ENCODE measurements around the gene CCNG1.

- PRO-cap = no peak
- RAMPAGE, long total RNA = no peak
These were observed 316.7 kb downstream of the GABRG2 start for GRCh38 chr5:162384378-162384638.

- PRO-cap = no peak
- RAMPAGE, long total RNA = no peak
These were observed 554.1 kb upstream of the CCNG1 start for GRCh38 chr5:162883371-162883691.

DNA sequence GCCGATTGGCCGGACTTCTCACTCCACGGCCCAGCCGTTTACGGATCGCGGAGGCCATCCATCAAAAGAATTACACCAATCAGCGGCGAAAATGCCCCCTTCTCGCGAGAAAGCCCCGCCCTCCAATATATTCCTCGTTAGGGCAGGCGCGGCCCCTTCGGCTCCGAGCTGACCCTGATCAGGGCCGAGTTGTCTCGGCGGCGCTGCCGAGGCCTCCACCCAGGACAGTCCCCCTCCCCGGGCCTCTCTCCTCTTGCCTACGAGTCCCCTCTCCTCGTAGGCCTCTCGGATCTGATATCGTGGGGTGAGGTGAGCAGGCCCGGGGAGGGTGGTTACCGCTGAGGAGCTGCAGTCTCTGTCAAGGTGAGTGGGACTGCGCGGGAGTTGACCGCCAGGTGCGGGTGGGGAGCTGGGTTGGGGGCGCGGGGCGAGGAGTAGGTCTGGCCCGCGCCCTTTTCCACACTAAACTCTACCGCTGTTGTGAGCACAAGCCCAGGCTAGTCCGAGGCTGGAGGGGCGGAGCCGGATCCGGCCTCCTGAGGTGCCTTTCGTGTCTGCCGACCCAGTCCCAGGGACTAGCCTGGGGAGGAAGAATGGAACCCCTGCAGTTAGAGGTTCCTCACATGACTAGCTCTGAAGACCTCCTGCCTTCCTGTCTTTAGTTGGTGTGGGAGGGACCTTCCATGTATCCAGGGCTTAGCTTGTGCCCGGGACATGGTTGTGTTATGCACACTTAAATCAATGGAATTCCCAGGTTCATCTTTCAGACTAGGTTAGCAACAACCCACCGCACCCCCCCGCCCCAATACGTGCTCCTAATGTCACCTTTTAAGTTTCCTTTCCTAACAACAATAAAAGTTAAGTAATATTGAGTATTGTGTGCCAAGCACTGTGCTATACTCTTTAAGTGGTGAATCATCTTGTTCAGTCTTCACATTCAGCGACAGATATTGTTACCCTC is at the start of gene CCNG1:
Gene CCNG1 (plus strand): TSS at position 154 of the 961 bp plus-strand sequence.
- PRO-cap = bidirectional peak, plus-strand start at position 154 of the sequence, minus-strand start outside the sequence; bidirectional peak, plus-strand start at position 565 of the sequence, minus-strand start at position 471 of the sequence
- RAMPAGE, long total RNA = start-site peak on the plus strand centred at position 160 of the sequence, 14 bp wide, 278 and 32 reads in 2 replicates

DNA sequence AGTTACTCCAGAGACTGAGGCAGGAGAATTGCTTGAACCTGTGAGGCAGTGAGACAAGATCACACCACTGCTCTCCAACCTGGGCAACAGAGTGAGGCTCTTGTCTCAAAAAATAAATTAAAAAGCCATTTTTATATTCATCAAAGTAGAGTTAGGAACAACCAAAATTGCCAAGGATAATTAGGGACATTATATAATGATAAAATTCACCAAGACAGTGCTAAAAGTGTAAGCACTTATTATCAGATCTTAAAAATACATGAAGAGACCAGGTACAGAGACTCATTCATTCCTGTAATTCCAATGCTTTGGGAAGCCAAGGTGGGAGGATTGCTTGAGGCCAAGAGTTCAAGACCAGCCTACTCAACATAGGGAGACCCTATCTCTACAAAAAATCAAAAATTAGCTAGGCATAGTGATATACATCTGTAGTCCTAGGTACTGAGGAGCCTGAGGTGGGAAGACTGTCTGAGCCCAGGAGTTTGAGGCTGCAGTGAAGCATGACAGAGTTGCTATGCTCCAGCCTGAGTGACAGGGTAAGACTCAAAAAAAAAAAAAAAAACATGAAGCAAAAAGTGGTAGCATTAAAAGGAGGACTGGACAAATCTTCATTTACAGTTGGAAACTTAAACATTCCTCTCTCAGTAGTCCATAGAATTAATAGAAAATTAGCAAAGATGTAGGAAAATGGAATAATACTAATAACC is 9.7 kb downstream of the CCNG1 start:
- PRO-cap = no peak
- RAMPAGE, long total RNA = no peak

- PRO-cap = no peak
- RAMPAGE, long total RNA = no peak
These were observed 10.0 kb downstream of the NUDCD2 start for GRCh38 chr5:163449807-163450369.

GRCh38 chr5:163482519-163483214 is 22.2 kb downstream of the HMMR start:
- PRO-cap = no peak
- RAMPAGE, long total RNA = no peak

GRCh38 chr5:163506645-163507165 is 1.3 kb downstream of the MAT2B start:
- PRO-cap = no peak
- RAMPAGE, long total RNA = no peak

- PRO-cap = no peak
- RAMPAGE, long total RNA = no peak
These were observed 12.8 kb downstream of the MAT2B start for GRCh38 chr5:163517873-163518993.

- PRO-cap = no peak
- RAMPAGE, long total RNA = no peak
These were observed 60.3 kb downstream of the MAT2B start for GRCh38 chr5:163565668-163566247.

DNA sequence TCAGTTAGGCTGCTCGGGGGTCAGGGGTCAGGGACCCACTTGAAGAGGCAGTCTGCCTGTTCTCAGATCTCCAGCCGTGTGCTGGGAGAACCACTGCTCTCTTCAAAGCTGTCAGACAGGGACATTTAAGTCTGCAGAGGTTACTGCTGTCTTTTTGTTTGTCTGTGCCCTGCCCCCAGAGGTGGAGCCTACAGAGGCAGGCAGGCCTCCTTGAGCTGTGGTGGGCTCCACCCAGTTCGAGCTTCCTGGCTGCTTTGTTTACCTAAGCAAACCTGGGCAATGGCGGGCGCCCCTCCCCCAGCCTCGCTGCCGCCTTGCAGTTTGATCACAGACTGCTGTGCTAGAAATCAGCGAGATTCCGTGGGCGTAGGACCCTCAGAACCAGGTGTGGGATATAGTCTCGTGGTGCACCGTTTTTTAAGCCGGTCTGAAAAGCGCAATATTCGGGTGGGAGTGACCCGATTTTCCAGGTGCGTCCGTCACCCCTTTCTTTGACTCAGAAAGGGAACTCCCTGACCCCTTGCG is 833.8 kb upstream of the TENM2 start:
- PRO-cap = no peak
- RAMPAGE, long total RNA = no peak

- PRO-cap = no peak
- RAMPAGE, long total RNA = no peak
These were observed 317.4 kb downstream of the TENM2 start for GRCh38 chr5:167296124-167296763.

- PRO-cap = no peak
- RAMPAGE, long total RNA = no peak
These were observed 400.2 kb downstream of the TENM2 start for GRCh38 chr5:167378775-167379633.

DNA sequence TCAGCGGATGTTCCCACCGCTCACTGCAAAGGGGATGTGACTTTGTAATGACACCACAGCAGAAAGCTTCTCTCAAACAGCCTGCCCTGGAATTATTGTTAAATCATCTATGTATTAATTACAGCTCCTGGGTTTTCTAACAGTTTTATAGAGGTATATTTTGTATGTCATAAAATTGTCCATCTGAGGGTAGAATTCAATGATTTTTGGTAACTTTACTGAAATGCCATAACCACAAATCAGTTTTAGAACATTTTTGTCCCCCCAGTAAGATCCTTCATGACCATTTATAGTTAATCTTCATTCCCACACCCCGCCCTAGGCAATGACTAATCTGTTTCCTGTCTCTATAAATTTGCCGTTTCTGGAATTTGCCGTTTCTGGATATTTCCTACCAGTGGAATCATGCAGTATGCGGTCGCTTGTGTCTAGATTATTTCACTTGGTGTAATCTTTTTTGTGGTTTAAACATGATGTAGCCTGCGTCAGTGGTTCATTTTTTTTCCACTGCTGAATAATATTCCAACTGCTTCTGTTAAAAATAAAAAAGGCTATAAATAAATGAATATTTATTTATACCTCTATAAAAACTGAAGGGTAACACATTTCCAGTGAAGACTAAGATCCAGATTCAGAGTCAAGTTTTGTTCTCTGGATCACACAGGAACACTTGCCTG is 648.3 kb upstream of the WWC1 start:
- PRO-cap = no peak
- RAMPAGE, long total RNA = no peak

DNA sequence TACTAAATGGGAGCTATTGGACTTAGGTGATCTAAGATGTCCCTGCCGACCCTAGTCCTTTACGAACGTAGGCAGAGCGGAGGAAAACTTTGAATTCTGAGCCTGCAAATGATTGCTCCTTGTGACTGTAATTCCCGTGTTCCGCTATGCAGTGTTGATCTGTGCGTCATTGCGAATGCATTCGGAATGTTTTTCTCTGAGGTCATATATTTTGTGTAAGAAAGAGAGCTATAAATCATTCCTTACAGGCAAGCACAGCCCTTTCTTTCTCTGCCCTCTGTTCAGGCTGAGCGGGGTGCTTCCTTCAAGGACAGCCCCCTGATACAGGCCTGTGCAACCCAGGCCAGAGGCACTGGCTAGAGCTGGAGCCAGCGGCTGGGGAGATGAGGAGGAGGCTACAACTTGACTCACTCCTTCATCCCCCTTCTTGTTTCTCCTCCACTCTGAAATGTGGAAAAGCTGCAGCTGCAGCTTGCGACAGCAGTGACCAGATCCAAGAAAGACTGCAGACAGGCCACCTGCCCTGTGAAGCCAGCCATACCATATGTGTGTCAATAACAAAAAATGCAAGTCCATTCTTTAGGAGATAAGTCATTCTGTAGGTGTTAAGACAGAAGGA is 345.8 kb upstream of the WWC1 start:
- PRO-cap = no peak
- RAMPAGE, long total RNA = no peak

DNA sequence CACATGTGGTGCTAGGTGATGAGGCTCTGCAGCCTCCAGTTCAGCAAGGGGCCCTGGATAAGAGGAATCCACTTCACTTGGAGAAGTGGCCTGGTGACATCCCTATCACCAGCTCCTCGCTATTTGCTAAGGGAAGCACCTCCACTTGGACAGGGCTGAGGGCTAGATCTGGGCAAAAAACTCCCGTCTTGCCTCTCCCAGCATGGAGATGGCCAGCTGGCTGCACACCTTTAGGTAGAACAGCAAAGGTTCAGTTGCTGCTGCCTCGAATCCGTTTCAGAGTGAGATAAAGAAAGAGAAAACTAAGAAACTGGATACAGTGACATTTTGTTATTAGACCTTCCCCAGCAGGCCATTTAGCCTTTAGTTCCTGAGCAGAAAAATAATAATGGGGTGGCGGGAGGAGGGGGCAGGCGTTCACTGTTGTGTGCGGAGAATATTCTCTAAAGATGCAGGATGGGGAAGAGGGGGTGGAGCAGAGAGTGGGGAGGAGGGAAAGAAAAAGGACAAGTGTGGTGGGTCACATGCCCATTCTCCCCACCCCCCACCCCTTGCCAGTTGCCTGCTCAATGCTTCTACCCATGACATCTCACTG is 8.6 kb downstream of the WWC1 start:
- PRO-cap = no peak
- RAMPAGE, long total RNA = no peak

- PRO-cap = no peak
- RAMPAGE, long total RNA = no peak
These were observed 37.9 kb downstream of the WWC1 start for GRCh38 chr5:168329269-168329780.

DNA sequence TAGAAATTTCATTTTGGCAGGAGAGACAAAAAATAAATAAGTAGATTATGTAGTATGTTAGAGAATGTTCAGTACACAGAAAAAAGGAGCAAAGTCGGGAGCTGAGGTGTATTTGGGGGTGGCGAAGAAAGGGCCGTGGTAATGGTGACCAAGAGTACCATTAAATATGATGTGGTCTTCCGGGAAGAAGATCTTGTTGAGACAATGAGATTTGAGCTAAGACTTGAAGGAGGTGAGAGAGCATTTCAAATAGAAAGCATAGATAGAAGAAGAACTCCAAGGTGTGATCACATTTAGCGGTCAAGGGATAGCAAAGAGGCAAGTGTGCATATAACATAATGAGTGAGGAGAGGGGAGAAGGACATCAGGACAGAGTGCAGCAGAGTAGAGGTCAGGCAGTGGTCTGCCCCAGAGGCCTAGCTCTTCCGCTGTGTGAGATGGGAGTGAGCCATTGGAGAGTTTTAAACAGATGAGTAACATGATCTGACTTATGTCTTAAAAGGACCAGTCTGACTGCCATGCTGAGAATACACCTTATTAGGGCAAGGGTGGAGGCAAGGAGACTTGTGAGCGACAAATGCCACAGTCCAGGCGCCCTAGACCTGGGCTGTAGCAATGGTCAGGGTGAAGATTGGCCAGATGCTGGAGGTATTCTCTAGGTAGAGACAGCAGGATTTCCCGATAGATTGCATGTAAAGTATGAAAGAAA is 82.9 kb downstream of the WWC1 start:
- PRO-cap = no peak
- RAMPAGE, long total RNA = no peak

DNA sequence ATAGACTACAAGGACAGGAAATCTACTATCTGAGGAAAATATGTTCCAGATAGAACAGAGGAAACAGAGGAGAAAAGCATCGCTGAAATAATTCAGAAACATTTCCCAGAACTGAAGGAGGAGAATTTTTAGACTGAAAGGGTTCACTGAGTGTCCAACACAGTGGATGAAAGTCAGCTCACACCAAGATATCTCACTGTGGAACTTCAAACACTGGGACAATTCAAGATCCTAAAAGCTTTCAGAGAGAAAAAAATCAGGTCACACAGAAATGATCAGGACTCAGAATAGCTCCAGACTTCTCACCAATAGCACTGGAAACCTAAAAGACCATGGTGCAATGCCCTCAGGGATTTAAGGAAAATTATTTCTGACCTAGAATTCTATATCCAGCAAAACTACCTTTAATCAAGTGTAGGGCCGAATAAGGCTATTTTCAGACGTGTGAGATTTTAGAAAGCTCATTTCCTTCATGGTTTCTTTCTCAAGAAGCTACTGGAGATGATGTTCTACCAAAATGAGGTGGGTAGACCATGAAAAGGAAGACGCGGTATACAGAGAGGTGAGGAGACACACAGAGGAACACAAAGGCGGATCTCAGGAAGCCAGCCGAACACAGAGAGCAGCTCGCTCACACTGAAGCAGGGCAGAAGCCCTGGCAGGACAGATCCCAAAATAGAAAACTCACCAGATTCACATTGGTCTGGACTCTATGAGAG is 93.0 kb upstream of the RARS1 start:
- PRO-cap = no peak
- RAMPAGE, long total RNA = no peak

DNA sequence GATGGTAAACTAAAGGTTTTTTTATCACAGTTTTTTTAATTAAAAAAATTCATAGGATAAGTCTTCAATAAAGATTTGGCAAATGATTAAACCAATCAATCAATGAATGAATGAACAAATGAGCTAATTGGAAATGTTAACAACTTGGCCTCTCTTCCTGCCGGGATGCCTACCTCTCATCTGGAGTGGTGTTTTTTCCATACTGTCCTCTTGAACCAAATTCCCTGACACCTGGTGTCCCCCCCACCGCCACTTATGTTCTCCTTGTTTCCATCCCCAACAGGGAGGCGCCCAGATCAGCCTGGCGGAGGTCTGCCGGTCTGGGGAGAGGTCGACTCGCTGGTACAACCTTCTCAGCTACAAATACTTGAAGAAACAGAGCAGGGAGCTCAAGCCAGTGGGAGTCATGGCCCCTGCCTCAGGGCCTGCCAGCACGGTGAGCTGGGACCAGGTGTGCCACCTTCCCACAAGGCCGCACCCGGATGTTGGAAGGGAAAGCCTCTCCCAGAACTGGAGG is 44.8 kb upstream of the RARS1 start:
- PRO-cap = no peak
- RAMPAGE, long total RNA = no peak

GRCh38 chr5:168463560-168463957 is 22.7 kb upstream of the RARS1 start:
- PRO-cap = no peak
- RAMPAGE, long total RNA = no peak